Hepatocyte (in vitro differentiated cells and primary cell): ENCODE results near the genes ZFTA, TRPT1, ENSG00000286264 and PPP1R14B.

DNA sequence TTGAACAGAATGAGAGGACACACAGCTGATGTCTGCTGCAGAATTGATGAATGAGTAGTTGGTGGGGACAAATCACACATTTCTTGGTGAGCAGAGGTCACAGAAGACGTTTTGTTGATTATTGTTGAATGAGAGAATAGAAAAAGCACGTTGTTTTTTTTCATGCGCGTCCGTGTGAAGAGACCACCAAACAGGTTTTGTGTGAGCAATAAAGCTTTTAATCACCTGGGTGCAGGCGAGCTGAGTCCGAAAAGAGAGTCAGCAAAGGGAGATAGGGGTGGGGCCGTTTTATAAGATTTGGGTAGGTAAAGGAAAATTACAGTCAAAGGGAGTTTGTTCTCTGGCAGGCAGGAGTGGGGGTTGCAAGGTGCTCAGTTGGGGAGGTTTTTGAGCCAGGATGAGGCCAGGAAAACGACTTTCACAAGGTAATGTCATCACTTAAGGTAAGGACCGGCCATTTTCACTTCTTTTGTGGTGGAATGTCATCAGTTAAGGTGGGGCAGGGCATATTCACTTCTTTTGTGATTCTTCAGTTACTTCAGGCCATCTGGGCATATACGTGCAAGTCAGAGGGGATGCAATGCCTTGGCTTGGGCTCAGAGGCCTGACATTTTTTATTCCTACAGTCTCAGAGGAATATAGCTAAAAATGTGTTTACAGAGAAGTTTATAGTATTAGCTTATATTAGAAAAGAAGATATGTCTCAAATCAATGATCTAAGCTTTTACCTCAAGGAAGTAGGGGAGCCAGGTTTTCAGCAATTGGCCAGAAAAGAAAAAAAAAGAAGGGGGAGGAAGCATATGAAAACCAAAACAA is 7.2 kb upstream of the PLAAT4 start:
- RAMPAGE, long total RNA: no peak
- RRBS: no CpG with 5 or more reads among the region's 11 CpGs

DNA sequence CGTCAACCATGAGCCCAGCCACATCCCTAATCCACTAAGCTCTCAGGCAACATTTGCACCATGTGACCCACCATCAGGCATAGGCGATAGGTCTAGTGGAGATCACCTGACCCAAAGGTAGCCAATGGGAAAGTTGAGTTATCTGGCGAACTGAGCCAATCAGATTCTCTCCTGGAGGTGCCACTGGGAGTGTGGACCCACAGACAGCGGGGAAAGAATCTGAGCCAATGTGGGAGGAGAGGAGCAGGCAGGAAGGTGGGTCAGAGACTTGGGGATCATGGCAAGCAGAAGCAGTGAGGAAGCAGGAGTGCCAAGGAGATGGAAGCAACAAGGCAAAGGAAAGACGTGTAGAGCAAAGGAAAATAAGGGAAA is 10.8 kb upstream of the PLAAT2 start:
- RAMPAGE, long total RNA: no peak
- RRBS: no CpG with 5 or more reads among the region's 5 CpGs

DNA sequence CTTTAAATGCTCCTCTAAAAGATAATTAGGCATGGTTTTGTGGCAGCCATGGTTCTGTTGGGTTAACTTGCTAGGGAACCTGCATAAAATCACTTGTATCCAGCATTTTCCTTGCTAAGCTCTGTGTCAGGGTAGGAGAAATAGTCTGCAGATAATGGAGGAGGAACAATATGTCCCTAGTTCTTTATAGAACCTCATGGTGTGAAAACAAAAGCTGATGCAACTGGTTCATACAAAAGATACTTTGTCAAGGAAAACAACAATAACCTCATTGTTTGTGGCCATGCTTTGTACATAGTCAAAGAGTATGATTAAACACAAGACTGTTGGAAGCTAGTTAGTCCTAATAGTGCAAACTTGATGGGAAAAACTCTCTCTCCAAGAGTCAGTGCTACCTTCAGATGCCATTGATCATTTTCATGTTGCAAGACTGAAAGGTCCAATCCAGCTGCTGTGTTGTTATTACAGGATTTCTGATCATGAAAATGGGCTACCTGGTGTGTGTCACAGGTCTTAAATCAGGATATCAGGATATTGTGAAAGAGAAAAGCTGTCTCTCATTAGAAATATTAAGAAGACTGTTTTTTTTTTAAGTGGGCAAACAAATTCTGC is 20.1 kb upstream of the PLAAT2 start:
- RAMPAGE, long total RNA: no peak

- RAMPAGE, long total RNA: no peak
- RRBS: no CpG with 5 or more reads among the region's 3 CpGs
These were observed 17.1 kb upstream of the PLAAT3 start for GRCh38 chr11:63631348-63631736.

GRCh38 chr11:63760291-63760929 is 8.2 kb downstream of the ZFTA start:
- RAMPAGE, long total RNA: no peak
- RRBS: no CpG with 5 or more reads among the region's 4 CpGs

GRCh38 chr11:63763358-63763889 is 5.2 kb downstream of the ZFTA start:
- RAMPAGE, long total RNA: no peak
- RRBS: 14% methylated on average over 29 of the region's 64 CpGs

DNA sequence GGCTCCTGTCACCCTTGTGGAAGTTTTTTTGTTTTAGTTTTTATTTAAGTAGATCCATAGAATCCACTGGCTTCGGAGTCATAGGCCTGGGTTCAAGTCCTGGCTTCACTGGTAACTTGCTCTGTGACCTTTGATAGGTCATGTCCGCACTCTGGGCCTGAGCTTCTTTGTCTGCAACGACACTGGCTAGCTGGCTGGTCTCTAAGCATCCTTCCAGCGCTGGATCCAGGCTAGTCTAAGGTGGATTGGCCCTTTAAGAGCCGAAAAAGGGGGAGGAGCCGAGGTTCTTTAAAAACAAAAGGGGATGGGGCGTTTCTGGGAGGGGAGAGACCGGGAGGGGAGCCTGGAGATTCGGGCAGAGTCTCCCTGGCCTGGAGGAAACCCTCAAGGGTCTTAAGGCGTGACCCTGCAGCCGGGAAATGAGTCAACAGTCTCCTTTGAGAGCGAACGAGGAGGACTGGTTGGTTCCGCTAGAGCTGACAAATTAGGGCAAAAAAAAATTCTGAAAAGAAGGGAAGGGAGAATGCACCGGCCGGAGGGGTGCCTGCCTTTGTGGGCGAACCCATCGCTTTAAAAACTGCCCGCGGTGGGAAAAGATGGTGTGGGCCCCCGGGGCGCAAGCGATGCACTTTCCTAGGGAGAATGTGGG is 1.1 kb downstream of the ZFTA start:
- RAMPAGE, long total RNA: no peak
- RRBS: under 1% methylated on average over 8 of the region's 23 CpGs

- RAMPAGE, long total RNA: no peak
- RRBS: 1% methylated on average over 82 of the region's 137 CpGs
These were observed at the start of gene ZFTA for GRCh38 chr11:63768578-63769636. Gene ZFTA, minus strand, starts transcription at chr11:63768775.

GRCh38 chr11:63778939-63779362 is 10.4 kb upstream of the ZFTA start:
- RAMPAGE, long total RNA: no peak
- RRBS: no CpG with 5 or more reads among the region's 2 CpGs

- RAMPAGE, long total RNA: no peak
- RRBS: no CpG with 5 or more reads among the region's 5 CpGs
These were observed 2.6 kb downstream of the MARK2 start for GRCh38 chr11:63841409-63842035.

- RAMPAGE, long total RNA: no peak
- RRBS: no CpG with 5 or more reads among the region's 7 CpGs
These were observed 30.3 kb downstream of the MARK2 start for GRCh38 chr11:63869024-63869721.

DNA sequence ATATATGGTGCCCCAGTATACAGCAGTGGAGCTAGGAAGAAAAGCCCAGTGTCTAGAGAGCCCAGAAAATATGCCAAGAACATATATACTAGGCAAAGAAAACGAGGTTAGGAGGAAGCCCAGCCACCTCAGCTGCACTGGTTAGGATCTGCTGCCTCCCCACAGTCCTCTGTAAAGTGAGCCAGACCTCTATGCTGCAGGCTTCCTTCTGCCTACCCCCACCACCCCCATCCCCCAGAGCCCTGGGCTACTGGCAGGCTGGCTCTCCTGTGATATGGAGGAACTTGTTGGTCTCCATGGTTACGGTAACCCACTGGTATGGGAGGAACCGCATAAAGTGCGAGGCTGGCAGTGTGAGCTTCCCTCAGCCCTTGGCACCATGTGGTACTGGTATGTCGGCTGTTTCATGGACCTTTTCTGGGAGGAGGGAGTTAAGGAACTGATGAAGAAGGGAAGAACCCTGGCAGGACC is 34.2 kb downstream of the RCOR2 start:
- RAMPAGE, long total RNA: no peak
- RRBS: no CpG with 5 or more reads among the region's 5 CpGs

DNA sequence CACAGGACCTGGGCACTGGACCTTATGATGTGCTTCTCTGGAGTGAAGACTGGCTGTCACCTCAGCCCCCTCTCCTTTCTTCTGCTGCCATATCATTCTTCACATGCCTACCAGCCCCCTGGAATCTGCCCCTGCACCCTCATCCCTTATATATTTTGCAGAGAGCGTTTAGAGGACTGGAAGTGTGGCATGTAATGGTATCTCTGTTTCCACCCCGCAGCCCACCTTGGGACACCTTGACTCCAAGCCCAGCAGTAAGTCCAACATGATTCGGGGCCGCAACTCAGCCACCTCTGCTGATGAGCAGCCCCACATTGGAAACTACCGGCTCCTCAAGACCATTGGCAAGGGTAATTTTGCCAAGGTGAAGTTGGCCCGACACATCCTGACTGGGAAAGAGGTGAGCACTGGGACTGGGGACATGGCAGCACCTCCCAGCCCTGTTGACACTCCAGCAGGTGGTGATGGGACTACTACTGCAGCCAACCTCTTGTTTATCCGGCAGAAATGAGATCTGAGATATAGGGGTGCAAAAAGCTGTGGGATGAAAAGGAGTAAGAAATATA is 21.9 kb downstream of the RCOR2 start:
- RAMPAGE, long total RNA: no peak
- RRBS: no CpG with 5 or more reads among the region's 7 CpGs

DNA sequence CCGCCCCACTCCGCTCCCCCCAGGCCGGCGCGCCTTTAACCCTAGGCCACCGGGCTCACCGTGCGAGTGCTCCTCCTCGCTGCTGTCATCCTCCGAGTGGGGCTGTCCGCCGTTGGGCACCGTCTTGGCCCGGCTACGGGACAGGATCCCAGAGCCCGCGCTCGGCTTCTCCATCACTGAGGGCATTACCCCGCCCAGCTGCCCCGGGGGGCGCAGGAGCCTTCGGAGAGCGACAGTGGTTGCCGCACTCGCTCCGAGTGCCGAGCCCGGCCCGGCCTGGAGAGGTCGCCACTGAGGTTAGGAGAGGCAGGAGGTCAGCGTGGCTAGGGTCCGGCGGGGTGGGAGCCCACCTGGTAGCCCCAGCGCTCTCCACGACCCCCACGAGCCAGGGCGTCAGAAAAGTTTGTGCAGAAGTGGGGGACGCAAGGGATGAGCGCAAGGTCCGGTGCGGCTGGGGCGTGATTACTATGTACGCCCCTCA is 653 bp downstream of the RCOR2 start:
- RAMPAGE, long total RNA: no peak
- RRBS: 6% methylated on average over 28 of the region's 43 CpGs

GRCh38 chr11:64056163-64056722 is 20.5 kb downstream of the FLRT1 start:
- RAMPAGE, long total RNA: no peak
- RRBS: 95% methylated on average over 5 of the region's 14 CpGs

DNA sequence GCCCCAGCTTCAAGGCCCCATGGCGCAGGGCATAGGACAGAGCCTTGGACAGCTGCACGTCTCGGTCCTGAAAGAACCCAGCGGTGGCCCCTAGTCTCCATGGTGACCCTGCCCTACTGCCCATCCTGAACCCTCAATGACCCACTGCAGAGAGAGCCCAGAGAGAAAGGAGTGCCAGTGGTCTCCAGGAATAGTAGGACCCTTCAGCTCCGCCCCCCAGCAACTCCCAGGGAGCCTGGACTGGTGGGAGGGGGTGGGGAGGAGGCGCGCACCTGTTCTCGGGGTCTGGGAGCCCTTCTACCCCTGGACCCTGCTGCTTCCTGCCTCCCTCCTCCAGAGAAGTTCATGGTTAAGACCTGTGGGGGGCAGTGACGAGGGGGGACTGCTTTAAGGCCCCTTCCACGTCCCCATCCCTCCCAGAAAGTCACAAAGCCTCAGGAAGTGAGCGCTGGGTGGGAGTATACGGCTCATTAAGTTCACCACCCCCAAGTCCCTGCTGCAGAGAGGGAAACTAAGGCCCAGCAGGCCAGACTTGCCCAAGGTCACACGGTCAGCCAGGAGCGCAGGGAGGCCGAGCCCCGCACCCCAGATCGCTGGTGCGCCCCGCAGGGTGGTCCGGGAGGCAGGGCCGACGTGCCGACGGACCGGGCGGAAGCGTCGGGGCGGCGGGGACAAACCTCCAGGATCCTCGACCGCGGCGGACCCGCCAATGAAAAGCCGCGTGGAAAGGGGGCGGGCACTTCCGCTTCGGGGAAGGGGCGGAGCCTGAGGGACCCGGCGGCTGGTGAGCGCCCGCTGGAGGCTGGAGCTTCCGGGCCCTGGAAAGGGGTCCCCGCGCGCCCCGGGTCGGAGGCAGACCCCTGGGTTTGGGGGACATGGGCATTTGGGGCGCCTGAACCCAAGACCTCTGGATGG is at the start of gene TRPT1:
TRPT1 (minus strand) TSS at position 673 of the 915 bp plus-strand sequence.
- RAMPAGE, long total RNA: start-site peak on the minus strand centred at position 639 of the sequence, 69 bp wide, 60 and 45 reads in 2 replicates
- RRBS: 3% methylated on average over 7 of the region's 52 CpGs

DNA sequence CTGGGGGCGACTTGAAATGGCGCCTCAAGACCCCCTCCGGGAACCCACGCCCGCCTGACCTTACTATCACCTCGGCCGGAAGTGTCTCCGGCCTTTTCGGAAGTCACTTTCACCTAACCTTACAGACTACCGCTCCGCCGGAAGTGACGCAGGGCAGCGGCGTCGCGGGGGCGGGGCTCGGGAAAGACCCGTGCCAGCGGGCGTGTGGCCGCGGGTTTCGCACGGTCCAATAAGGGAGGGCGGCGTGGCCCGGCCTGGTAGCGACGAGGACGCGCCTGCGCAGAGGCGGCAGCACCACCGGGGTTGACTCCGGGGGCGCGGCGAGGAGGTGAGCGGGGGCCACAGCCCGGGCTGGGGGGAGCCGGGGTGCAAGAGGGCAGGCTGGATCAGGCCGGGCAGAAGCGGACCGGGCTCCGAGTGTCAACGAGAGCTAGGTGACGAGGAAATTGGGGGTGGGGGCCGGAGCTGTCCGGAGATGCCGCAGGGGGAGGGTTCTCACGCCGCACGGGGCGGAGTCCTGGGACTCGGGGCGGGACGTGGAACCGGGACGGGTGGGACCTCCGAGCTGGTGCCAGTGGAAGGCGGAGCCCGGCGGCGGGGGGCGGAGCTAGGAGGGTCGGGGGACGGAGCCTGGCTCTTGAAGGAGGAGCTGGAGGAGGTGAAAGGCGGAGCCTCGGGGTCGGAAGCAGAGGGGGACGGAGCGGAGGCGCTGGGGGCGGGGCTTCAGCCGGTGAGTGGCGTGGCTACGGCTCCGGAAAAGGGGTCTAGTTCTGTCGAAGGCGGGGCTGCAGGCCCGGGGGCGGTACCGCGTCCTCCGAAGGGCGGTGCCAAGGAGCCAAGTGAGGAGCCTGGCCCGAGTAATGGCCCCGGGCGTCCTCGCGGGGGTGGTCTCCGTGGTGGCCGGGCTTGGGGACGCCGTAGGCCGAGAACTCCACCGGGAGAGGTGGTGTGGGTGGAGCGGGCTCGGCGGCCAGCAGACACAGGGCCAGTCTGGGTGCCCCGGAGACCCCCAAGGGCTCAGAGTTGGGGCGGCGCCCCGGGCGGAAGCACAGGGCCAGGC is at the start of gene ENSG00000286264:
ENSG00000286264 (plus strand) TSS at position 291 of the 1,060 bp plus-strand sequence.
- RAMPAGE, long total RNA: start-site peak on the plus strand centred at position 241 of the sequence, 144 bp wide, 2,637 and 1,261 reads in 2 replicates
- RRBS: 2% methylated on average over 63 of the region's 107 CpGs

DNA sequence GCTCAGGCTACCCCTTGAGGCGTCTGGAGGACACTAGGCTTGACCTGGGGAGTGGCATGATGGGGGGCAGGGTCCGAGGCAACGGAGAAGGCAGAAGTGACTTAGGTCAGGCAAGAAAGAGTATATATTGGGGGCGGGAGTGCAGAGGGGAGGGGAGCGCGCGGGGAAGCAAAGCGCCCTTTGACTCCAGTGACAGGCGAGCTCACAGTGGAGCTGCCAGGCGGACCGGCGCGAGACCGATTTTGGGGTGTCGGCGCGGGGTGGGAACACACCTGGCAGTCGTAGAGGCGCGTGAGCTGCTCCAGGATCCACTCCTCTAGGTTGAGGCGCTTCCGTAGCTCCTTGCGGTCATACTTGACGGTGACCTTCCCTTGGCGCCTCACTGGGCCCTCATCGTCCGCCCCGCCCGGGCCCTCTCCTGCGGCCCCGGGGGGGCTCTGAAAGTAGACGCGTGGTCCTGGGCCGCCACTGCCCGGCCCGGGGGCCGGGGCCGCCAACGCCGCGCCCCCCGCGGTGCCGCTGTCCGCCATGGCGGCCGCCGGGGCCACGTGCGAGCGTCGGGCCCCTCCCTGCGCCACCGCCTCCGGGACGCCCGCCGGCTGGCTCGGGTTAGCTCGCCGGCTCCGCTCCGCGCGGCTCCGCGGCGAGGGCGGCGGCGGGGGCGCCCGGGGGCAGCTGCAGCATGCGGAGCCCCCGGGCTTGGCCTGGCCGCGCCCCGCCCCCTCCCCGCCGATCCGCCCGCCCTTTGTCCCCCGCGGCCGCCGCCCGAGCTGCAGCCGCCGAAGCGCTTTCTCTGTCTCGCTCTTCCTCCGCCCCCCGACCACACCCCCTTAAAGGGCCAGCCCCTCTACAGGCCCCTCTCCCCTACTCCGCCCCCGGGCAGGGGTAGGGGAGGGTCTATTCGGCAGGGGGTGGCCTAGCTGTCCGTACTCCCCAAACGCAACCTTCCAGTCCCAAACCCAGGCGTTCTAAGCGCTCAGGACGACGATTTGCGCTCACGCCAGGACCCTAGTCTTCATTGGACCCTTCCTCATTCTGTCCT is at the start of gene PPP1R14B:
PPP1R14B (minus strand) TSS at position 800 of the 1,042 bp plus-strand sequence.
- RAMPAGE, long total RNA: no peak
- RRBS: 2% methylated on average over 3 of the region's 104 CpGs

GRCh38 chr11:64248251-64249107 is 1.7 kb upstream of the PPP1R14B start:
- RAMPAGE, long total RNA: no peak
- RRBS: 67% methylated on average over 2 of the region's 14 CpGs

- RAMPAGE, long total RNA: no peak
- RRBS: no CpG with 5 or more reads among the region's 6 CpGs
These were observed 1.9 kb upstream of the PLCB3 start for GRCh38 chr11:64249183-64250062.